Endodermal cell (in vitro differentiated cells): ENCODE data around the gene YIPF4.

DNA sequence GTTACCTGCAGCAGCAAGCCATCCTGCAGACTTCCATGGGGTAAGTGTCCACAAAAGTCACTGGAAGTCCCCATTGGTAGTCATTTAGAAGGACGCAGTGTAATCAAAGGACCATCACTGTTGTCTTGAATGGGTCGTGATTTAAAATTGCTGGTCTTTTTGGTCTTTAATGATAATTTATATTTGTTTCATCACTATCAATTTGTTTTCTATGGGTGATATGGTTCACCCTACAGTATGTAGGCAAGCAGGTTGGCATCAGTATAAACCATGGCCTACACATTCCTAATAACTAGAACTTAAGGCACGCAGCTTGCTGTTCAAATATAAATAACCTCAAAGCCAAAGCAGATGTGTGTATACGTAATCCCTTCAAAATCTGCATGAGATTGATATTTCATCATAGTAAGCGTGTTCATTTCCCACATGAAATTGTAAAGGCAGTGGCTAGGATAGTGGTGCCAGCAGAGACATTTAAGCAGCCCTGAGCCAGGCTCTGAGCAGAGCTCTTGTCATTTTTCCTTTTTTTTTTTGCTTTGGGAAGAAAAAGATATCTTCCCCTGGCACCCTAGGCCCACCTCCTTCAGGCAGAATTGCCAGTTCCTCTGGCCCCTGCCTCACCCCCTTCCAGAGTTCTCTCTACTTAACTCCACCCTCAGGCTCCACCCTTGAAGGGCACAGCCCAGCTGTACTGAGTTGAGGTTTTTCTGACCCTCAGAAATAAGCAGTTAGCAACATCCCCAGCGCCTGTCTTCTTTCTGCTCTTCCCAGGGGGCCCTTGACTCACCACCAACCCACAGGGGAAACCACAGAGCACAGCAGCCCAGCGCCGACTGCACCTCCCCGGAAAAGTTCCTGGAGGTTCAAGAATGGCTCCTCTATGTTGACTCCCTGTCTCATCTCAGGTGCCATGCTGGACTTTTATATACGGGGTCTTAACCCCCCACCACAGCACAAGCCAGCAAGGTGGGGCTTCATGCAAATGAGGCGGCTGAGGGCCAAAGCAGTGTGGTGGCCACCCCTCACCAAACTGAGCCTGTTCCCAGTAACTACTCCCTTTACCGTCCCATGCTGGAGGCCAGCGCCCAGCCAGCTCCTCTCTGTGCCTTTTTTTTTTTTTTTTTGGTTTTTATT is 84.5 kb downstream of the EHD3 start:
- PRO-cap: no peak

DNA sequence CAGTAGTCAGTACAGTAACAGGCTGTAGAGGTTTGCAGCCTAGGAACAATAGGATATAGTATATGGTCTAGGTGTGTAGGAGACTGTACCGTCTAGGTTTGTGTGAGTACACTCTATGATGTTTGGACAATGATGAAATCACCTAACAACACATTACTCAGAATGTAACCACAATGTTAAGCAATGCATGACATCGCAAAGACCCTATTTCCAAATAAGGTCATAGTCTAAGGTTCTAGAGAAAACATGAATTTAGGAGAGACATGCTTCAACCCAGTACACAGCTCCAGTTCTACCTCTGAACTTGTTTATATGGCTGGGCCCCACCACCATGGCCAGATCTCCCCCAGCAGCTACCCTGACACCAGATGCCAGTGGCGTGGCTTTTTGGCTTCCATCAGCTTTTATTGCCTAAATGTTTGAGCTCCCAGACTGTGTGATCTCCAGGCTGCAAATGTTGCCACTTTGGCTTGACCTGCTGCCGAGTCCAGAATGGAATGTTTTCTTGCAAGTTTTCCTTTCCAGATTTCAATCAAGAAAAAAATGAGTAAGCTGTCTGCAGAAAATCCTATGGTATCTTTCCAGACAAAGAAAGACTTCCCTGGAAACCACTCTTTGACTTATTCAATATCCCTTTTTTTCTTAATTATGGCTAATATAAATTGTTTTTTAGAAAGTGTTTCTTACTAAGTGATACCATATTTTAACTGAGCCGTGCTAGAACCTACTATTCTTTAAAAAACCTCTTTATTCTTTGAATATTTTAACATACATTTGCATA is 21.8 kb downstream of the SRD5A2 start:
- PRO-cap: no peak

GRCh38 chr2:31708213-31708402 is 127.4 kb upstream of the SRD5A2 start:
- PRO-cap: no peak

DNA sequence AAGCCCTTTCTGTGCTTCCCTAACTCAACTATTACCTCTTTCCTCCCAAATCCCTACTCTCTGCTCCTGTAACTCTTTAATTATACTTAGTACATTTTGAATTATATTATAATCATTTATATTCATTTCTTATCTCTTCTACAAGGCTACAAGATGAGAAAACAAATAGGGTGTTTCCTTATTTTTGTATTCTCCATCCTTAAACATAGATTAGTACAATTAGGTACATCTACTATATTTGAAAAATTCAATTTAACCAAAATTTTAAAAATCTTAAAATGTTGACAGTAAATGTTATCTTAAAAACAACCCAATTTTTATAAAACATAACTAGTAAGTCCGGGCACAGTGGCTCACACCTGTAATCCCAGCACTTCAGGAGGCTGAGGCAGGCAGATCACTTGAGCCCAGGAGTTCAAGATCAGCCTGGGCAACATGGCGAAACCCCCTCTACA is 103.6 kb downstream of the MEMO1 start:
- PRO-cap: no peak

DNA sequence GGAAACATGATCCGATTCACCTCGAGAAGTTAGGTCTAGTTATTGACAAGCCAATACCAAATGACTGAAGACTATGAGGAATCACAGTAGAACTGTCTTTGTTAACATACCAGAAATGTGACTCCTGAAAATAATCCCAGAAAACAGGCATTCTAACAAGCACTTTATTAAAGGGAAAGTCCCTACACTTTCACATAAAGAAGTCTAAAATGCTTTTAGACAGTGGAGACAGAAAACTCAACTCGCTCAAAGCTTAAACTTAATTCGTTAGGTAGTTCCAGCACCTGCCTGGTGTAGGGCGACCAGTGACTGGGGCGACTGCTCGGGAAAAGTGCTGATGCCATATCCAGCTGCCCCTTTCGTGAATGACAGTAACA is 1.9 kb downstream of the MEMO1 start:
- PRO-cap: no peak

- PRO-cap: bidirectional peak, plus-strand start at chr2:32277919, minus-strand start at chr2:32277796; bidirectional peak, plus-strand start at chr2:32278221, minus-strand start at chr2:32278157; bidirectional peak, plus-strand start at chr2:32278376, minus-strand start at chr2:32278356; bidirectional peak, plus-strand start at chr2:32278469, minus-strand start at chr2:32278456
These were observed at the start of gene YIPF4 for GRCh38 chr2:32277489-32278817. Gene YIPF4 (plus strand): TSS chr2:32277904.

GRCh38 chr2:32306283-32307018 is 28.7 kb downstream of the YIPF4 start:
- PRO-cap: no peak

- PRO-cap: no peak
These were observed 129.4 kb upstream of the LTBP1 start for GRCh38 chr2:32817294-32817770.

GRCh38 chr2:32977126-32977696 is 30.5 kb downstream of the LTBP1 start:
- PRO-cap: no peak

- PRO-cap: no peak
These were observed 123.2 kb downstream of the LTBP1 start for GRCh38 chr2:33069633-33070719.

GRCh38 chr2:33108529-33109316 is 162.0 kb downstream of the LTBP1 start:
- PRO-cap: no peak

DNA sequence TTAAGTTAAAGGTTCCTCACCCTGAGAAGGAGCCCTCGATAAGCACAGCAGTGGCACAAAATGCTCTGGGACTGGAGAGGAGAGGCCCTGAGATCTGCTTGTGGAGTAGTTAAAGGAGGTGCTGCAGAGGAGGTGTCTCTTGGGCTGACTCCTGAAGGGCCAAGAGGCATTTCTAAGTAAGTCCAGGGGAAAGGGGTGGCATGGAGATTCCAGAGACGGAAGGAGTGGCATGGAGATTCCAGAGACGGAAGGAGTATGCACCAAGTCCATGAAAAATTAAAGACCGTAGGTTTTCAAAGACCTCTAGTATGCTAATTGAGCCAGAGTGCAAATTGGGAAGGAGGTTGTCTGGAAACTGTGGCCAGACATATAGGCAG is 137.9 kb upstream of the RASGRP3 start:
- PRO-cap: no peak

DNA sequence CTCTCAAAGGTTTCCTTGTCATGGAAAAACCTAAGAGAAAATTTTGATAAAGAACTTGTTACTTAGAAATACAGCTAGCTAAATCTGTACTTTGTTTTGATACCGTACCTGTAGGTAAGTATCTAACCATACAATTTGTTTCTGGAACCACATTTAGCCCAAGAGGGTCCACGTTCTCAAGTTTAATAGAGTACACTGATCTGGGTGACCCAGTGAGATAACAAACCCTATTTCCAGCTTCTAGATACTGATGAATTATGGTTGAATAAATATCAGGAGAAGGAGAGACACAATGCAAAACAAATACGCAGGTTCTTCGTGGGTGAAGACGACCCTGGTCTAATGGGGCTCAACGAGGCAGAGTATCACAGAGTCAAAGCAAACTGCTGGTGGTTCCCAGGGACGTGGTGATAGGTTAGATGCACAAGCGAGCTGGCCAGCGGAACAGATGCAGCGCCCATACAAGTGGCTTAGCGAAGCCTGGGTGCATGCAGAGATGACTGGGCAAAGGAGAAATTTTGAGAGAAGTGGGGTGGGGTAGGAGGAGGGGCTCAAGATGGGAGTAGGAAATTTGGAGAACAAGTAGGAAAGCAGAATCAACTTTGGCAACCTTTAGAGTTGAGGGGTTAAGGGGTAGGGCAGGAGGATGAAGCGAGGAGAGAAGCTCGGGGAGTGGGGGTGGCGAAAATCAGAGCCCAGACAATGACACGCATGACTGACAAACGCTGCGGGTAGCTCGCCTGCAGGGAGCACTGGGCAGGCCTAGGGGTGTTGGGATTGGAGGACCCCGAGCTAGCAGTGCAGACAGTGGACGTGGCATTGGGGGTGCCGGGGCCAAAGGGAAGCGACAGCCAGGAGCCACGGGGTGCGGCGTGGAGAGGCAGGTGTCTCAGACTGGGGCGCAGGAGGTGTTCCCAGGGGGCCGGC is 633 bp downstream of the FAM98A start:
- PRO-cap: unidirectional peak, plus-strand start at position 422 of the sequence; bidirectional peak, plus-strand start at position 460 of the sequence, minus-strand start at position 448 of the sequence; unidirectional peak, plus-strand start at position 819 of the sequence

DNA sequence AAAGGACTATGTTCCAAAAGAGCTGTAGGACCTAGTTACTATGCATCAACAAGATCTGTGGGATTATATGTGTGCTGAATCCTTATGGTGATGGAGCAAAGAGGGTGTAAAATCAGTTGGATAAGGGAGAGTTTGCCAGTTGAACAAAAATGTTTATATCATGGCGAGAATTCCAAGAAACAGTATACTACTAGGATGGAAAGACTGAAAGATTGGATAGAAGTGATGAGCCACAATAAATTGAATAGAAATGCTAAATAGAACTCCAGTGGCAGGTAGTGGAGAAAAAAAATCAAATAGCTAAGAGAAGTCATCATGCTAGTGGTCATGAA is 710.4 kb upstream of the CRIM1 start:
- PRO-cap: no peak

- PRO-cap: bidirectional peak, plus-strand start at chr2:36355778, minus-strand start at chr2:36355561
These were observed 365 bp upstream of the CRIM1 start for GRCh38 chr2:36355173-36355652.

- PRO-cap: no peak
These were observed 12.4 kb downstream of the CRIM1 start for GRCh38 chr2:36367826-36368490.

DNA sequence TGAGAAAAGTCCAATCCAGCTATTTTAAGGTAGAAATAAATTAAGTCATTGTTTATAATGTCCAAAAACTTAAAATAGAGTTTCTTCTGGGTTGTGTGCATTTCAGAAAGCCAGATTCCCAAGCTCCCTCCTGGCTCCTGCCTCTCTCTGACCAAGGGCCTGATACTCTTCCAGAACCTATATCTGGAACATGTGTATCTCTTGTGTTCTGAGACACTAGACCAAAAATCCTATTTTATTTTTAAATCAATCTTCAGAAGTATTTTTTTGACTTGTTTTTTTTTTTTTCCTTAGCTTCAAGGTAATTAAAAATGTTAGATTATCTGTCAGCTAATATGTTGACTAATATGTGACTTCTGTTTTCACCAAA is 93.2 kb downstream of the CRIM1 start:
- PRO-cap: no peak

DNA sequence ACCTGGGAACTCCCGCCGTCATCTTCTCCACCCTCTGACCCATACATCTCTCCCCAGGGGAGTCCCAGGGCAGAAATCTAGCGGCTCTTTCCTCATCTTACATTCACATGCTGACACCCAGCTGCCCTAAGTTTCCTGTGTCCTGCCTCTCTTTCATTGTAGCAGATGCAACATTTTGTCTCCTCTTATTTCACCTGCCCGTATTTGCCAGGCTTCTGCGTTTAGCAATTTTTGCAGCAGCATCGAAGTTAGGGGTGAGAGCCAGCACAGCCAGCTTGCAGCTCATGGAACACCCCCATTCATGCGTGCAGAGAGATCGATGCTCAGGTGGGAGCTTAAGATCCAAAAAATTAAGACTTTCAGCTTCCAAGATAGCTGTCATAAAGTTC is 107.9 kb downstream of the CRIM1 start:
- PRO-cap: no peak

DNA sequence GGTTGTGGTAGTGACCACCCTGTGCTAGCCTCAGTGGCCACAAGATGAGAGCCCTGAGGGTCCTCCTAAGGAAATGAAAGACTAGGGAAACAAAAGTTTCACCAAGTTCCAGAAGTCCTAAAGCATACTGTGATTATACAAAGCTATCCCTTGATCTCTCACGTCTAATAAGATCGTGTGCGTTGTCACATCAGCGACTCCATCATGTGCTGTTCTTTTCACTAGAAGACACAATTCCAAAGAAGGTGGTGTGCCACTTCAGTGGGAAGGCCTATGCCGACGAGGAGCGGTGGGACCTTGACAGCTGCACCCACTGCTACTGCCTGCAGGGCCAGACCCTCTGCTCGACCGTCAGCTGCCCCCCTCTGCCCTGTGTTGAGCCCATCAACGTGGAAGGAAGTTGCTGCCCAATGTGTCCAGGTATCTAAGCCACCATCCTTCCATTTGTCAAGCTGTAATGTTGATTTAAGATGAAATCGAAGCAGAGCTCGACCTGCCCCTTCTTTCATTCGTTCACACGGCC is 60.8 kb downstream of the FEZ2 start:
- PRO-cap: no peak

DNA sequence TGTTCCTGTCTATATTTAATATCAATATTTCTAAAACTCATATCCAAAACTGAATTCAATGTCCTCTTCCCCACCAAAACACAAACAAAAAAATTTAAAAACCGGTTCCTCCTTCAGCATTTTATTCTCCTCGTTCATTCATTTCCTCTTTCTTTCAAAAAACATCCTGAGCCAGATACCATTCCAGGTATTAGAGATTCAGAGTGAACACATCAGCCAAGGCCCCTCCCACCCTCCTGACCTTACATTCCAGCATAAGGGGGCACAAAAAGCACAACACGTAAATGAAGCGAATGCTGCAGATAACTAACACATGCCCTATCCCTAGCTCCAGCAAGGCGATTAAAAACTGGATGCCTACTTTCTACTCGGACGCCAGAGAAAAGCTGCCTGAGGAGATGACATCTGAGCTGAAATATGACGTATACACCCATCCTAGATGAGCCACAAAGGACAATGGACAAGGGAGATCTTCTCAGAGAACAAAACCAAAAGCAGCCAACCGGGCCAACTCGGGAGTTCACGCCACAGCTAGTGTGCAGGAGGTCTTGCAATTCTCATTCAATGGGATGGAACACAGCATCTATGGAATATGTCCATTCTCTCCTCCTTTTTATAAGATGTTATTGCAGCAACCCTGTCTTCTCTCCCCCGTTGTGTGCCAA is 33.6 kb downstream of the FEZ2 start:
- PRO-cap: no peak